SEM (cell line): ENCODE measurements around the genes PSEN2, WNT9A and TRIM17.

DNA sequence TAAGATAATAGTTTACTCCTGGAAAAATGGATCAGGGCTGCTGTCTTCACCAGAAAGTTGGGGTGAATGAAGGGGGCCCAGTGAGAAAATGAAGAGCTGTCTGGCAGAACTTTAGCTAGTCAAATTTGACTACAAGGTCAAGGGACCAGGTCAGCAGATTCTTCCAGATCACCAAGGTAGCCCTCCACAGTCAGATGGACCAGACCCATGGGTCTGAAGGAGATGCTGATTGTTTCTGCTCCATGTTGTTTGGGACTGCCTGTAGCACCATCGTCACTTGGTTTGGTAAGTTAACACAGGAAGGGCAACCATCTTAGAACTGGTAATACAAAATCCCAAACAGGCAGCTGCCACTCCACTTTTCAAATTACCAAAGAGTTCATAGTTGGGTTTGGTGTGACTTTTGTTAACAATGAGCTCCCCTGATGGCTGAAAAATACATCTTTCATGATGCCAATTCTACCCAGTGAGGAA, 9.0 kb downstream of the ITPKB start:
- PRO-cap: no peak

DNA sequence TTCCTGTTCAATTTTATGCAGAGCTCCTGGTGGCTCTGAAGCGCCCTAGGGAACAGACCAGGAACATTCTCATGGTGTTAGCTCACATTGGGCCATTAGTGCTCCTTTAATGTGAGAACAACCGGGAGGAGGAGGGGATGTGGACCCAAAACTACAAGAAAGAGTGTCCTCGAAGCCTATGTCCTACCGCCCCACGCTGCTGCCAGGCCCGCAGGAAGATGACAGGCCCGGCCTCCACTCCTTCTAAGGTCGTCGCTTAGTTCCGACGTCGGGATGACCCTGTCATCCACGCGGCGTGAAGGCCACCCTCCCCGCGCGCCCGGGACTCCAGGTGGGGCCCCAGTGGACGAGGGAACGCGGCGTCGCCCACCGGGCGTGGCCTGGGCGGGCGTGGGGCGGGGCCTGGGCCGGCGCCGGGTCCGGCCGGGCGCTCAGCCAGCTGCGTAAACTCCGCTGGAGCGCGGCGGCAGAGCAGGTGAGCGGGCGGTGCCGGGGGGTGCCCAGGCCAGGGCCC, at the start of gene PSEN2:
Gene PSEN2, plus strand, starts transcription at position 442 of the 514 bp plus-strand sequence.
- PRO-cap: no peak

- PRO-cap: no peak
Measured at GRCh38 chr1:226945018-226945914, 5.2 kb downstream of the COQ8A start.

GRCh38 chr1:226980729-226981352, 40.7 kb downstream of the COQ8A start:
- PRO-cap: no peak

DNA sequence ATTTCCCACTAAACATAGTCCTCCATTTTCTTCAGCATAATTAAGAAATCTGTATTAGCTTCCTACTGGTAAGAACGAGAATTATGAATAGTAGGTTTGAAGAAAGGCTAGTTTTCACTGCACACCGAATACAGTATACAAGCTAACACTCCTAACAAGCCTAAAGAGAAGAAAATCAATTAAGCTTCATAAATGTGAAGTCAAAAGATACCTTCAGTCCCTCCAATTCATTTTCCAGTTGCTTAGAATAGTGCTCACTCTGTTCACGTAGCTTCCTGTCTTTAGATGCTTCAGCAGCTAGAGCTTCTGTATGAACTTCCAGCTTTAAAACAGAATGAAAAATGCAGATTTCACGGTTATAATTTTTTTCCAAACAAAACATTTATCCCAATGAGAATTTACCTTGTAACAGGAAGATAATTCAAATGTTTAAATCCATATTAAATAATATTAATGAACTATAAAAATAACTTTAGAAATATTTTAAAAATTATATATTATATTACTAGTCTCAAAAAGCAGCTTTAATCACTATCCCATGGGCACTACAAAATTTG, 172.1 kb downstream of the COQ8A start:
- PRO-cap: no peak

GRCh38 chr1:227134209-227135239, 183.8 kb downstream of the CDC42BPA start:
- PRO-cap: no peak

DNA sequence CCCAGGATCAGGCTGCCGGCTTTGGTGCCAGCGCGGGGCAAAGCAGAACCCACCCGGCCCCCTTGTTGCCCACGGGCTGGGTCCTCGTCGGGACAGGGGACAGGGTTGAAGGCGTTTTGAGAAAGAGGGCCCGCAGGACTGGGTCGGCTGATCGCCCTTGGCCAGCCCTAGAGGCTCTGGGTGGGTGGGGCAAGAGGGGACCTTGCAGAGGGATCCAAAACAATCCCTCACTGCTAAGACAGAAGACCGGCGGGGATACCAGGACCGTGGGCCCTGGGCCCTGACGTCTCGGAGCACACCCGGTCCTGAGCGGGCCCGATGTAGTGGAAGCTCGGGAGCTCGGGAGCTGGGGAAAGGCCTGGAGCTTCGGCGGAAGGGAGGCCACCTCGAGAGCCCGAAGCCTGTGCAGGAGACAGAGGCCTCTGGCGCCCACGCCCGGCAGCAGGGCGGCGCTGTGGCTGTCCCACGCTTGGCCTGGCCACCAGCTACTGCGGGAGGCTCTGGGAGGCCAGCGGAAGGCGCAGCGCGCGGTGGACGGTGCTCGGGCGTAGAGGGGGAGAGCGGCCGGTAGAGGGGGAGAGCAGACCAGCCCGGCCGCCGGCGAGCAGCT, 2.8 kb upstream of the ZNF678 start:
- PRO-cap: no peak

- PRO-cap: no peak
Measured at GRCh38 chr1:227947212-227948298, at the start of gene WNT9A. TSS of gene WNT9A (minus strand) at chr1:227947932.

DNA sequence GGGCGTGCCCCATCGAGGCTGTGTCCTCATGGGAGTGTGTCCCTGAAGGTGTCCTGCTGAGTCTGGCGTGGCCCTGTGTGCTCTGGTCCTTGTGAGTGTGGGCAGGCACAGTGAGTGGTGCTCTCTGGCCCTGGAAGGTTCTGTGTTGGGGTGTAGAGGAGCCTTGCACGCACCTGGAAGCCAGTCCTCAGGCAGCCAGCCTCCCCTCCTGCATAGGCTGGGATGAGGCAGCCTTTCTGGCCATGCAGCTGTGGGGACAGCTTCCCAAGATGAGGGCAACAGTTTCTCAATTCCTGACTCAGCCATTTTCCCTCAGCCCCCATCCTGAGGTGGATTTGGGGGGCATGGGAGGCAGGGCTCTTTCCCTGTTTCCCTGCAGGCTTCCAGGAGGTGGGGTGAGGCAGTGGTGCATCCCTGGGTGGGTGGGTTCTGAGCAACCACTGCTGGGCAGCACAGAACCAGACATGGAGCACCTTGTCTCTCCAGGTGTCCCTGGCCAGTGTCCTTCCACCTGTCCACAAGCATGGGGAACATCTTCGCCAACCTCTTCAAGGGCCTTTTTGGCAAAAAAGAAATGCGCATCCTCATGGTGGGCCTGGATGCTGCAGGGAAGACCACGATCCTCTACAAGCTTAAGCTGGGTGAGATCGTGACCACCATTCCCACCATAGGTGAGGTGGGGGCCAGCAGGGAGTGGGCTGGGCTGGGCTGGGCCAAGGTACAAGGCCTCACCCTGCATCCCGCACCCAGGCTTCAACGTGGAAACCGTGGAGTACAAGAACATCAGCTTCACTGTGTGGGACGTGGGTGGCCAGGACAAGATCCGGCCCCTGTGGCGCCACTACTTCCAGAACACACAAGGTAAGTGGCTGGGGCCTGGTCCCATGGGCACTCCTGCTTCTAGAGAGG, 6.3 kb downstream of the C1orf35 start:
- PRO-cap: no peak

- PRO-cap: no peak
Measured at GRCh38 chr1:228097501-228097827, 5.7 kb downstream of the C1orf35 start.

DNA sequence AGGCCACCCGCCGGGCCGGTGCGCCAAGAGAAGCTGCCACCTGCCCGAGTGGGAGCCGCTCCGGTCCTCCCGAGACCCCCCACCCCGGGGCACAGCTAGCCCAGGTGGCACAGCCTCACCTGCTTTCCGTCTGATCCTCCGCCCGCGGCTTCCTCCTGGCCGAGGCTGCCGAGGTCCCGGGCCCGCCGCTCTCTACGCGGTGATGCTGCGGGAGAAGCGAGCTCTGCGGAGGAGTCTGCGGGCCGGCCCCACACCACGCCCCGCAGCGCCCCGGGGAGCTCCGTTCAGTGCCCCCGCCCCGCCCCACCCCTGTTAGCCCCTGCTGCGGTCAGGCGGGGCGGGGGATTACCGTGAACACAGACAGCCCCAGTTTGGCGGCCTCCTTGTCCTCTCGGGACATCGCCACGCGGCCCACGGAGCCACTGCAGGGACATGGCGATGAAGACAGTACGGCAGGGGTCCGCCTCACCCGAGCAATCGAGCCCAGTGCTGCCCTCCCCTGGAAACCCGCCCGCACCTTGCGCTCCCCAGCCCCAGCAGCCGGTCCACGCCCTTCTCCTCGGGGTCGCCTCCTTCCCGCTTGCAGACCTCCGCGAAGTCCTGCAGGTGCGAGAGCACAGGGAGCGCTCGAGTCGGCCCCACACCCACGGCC, 1.0 kb downstream of the C1orf35 start:
- PRO-cap: bidirectional peak, plus-strand start at position 585 of the sequence, minus-strand start at position 478 of the sequence

GRCh38 chr1:228173489-228174181, 8.0 kb downstream of the IBA57 start:
- PRO-cap: no peak

DNA sequence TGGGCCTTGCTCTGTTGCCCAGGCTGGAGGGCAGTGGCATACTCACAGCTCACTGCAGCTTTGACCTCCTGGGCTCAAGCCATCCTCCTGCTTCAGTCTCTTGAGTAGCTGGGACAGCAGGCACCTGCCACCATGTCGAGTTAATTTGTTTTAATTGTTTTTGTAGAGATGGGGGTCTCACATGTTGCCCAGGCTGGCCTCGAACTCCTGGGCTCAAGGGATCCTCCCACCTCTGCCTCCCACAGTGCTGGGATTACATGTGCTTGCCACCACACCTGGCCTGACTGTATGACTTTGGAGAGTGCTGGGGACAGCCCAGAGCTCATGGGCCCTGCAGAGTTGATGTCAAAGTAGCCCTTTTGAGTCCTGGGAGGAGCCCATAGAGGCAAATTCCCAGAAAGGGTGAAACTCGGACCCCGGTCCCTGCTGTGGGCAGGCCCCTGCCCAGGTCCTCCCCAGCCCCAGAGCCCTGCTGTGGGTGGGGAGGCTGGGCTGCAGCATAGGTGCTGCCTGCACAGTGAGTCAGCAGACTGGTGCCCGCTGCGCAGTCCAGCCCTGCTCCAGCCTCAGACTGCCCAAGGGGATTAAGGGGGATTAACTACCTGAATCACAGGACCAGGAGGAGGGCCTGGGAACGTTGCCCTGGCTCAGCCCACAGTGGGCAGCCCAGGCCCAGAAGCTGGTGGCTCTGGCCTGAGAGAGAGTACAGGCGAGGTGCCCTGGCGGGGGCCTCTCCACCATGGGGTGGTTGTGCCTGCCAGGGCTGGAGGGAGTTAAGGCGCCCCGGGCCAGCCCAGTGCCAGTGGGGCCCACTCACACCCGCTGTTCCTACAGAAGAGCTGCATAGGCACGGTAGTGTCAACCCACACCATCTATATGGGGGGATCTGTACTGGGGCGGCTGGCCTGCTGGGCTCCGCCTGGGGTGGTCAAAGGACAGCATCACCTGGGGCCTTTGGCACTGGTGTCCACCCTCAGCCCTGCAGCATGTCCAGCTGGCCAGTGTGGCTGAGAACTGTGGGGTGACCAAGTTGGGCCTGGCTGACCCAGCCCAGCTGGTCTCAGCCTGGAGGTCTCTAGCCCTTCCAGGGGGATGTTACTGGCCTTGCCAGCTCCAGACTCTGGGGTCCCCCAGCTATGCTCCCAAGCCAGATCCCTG, 2.2 kb downstream of the OBSCN start:
- PRO-cap: no peak

GRCh38 chr1:228212425-228213065, 4.7 kb downstream of the OBSCN start:
- PRO-cap: no peak

DNA sequence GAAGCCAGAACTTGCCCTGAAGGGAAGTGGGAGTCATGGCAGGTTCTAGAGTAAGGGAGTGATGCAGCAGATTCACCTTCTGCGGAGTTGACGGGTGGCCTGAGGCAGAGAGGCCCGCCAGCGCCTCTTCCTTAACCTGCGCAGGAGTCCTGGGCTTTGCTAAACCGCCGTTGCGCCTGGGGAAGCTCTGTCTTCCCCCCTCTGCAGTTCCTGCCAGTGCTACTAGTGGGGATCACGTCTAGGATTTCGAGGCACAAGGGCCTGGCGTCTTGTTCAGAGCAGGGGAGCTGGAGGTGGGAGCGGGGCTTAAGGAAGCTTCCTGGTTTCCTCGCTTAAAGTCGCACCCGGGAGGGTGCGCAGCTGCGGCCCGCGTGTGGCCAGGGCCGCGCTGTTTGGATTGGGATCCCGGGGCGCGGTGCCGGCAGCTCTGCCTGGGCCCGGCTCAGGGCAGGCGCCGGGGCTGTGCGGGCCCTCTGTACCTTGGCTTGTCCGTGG, 67.4 kb downstream of the OBSCN start:
- PRO-cap: unidirectional peak, plus-strand start at position 335 of the sequence

- PRO-cap: no peak
Measured at GRCh38 chr1:228298148-228298789, 90.4 kb downstream of the OBSCN start.

DNA sequence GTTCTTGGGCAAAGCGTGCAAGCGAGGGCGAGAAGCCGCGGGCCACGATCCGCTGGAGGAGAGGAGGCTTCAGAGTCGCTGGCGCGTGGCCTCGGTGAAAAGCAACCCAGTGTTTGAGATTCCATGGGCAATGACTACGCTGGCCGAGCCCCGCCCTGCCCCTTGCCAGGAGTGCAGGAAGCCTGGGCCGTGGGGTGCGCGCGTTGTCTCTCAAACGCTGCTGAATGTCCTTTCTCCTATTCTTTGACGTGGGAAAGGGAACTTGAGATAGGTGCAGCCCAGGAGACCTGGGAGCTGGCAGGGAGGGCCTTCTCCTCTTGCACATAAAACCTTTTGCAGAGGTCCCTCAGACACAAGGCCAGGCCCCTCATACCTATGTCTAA, 27.4 kb downstream of the TRIM11 start:
- PRO-cap: no peak

DNA sequence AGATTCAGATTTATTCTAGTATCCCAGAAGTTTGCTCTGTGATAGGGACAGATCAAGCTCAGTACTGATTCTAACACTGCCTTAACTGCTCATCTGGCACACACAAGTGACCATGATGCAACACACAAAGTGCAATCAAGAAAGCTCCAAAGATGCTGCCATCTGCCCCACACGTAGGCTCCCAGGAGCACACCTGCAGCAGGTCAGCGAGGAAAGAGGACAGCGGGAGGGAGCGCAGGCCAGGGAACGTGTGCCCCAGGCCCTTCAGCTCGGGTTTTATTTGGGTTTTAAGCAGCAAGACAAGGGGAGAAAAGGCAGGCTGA, 1.4 kb downstream of the TRIM11 start:
- PRO-cap: no peak

GRCh38 chr1:228415849-228417024, at the start of gene TRIM17:
TSS of gene TRIM17 (minus strand) at chr1:228416861.
- PRO-cap: no peak

DNA sequence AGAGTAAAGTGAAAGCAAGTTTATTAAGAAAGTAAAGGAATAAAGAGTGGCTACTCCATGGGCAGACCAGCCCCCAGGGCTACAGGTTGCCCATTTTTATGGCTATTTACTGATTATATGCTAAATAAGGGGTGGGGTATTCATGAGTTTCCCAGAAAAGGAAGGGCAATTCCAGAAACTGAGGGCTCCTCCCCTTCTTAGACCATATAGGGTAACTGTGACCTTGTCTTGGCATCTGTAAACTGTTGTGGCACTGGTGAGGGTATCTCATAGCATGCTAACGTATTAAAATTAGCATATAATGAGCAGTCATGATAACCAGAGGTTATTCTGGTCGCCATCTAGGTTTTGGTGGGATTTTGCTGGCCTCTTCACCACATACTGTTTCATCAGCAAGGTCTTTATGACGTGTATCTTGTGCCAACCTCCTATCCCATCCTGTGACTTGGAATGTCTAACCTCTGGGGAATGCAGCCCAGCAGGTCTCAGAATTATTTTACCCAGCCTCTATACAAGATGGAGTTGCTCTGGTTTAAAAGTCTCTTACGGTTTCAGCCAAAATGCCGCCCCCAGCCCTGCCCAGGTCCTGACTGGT, 931 bp upstream of the TRIM17 start:
- PRO-cap: no peak